Parotid gland (tissue), 1 donor: ENCODE measurements around a stretch of chr20.

- PRO-cap, result no peak
These were observed 129.6 kb downstream of the SULF2 start for GRCh38 chr20:47655512-47656242.

DNA sequence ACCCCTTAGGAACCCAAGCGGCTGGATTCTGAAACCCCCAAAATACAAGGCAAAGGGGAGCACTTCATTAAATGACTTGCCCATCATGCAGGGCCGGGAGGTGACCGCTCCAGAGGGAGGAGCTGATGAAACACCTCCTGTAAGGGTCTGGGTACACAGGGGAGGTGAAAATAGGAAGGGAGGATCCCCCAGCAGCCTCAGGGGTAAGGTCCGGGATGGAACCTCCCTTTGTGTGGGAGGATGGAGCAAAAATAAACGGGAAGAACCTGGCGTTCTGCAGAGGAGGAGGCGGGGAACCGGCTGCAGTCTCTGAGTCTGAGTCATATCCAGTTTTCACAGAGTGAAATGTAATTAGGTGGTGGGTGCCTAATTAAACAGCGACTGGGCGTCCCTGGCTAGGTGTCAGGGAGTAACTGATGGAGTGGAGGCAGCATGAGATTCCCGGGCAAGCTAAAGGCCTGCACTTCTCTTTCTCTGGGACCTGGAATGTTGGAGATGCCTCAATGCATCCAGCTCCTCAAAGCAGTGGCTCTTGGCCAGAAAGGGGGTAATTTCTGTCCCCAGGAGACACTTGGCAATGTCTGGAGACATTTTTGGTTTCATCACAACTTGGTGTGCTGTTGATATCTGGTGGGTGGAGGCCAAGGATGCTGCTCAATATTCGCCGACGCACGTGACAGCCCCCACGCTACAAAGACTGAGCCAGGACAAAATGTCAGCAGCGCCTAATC is 80.1 kb downstream of the SULF2 start:
- PRO-cap, result unidirectional peak, plus-strand start at position 272 of the sequence

- PRO-cap, result no peak
These were observed 71.4 kb downstream of the SULF2 start for GRCh38 chr20:47713754-47714442.

DNA sequence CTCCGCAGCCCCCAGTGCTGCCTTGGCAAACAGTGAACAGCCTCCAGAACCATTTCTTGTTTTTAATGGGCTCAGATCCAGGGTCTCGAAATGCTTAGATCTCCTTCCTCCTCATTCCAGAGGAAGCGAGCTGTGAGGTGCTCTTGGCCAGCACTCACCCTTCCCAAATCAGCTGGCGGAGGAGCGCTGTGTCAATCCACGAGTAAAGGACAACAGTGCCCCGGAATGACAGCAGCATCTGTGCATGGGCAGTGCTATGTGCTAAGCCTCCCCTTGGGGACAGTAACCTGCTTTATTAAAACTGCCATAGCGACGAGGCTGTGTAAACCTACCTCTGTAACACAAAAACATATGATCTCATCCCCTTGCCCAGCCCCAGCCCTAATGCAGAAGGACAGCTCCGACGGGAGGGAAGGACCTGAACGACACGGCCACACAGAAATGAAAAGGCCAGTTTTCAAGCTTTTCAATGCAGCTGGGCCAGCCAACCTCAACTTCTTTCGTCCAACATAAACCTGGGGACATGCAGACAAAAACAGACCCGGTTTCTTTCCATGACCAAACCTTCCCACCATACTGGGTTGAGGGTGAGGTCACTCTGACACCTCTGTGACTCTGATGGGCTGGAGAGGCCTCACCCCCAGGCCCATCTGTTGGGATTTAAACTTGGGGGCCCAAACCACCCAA is 43.3 kb downstream of the SULF2 start:
- PRO-cap, result no peak

DNA sequence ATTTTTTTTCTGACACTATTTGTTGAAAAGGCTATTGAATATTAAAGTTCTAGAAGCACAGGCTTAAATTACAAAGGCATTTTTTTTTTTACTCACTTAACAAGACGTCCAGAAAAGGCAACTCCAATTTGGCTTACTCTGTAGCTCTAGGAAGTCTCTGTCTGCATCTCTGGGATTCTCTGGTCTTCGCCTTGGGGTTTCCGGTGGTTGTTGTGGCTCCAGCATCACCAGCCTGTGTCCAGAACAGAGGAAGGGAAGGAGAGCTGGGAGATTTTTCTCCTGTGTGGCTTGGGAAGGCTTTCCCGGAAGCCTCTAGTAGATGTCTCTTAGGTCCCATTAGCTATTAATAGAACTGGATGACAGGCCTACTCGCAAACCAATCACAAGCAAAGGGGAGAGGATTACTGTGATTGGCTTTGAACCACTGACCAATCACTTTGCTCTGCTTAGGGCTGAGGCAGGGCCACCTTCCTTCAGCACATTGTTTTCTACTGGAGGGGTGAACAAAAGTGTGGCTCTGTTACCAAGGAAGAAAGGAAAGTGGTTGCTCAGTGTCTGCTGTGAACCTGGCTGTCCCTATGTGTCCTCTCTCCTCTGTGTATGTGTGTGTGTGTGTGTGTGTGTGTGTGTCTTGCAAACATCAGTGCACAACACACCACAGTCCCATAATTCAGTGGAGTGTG is 203.4 kb upstream of the SULF2 start:
- PRO-cap, result no peak

- PRO-cap, result no peak
These were observed 286.4 kb downstream of the PREX1 start for GRCh38 chr20:48541506-48541749.

DNA sequence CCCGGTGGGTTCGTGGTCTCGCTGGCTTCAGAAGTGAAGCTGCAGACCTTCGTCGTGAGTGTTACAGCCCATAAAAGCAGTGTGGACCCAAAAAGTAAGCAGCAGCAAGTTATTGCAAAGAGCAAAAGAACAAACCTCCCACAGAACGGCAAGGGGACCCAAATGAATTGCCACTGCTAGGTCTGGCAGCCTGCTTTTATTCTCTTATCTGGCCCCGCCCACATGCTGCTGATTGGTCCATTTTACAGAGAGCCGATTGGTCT is 264.4 kb downstream of the PREX1 start:
- PRO-cap, result no peak

DNA sequence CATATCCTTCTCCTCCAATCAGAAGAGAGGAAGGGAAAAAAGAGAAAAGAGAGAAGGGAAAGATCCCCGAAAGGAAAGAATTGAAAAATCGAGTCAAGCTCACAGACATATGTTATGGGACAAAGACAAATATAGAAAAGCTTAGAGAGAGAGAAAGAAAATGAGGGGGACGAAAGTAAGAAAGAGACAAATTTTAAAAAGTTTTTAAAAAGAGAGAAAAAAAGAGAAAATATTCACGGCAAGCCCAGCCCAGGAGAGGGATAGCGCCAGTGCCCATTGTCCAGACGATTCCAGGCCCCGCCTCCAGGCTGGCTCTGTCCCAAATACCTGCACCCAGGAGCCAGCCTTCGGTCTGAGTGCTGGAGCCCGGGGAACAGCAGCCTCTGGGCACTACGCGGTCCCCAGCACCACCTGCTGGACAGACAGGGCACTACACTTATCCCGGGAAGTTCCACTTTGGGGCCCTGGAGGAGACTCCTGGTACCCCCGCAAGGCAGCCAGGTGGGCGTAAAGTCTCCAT is 207.0 kb downstream of the PREX1 start:
- PRO-cap, result no peak

GRCh38 chr20:48659770-48660533 is 167.8 kb downstream of the PREX1 start:
- PRO-cap, result no peak

- PRO-cap, result no peak
These were observed 158.9 kb downstream of the PREX1 start for GRCh38 chr20:48668915-48669230.

- PRO-cap, result no peak
These were observed 145.2 kb downstream of the PREX1 start for GRCh38 chr20:48682355-48683180.

DNA sequence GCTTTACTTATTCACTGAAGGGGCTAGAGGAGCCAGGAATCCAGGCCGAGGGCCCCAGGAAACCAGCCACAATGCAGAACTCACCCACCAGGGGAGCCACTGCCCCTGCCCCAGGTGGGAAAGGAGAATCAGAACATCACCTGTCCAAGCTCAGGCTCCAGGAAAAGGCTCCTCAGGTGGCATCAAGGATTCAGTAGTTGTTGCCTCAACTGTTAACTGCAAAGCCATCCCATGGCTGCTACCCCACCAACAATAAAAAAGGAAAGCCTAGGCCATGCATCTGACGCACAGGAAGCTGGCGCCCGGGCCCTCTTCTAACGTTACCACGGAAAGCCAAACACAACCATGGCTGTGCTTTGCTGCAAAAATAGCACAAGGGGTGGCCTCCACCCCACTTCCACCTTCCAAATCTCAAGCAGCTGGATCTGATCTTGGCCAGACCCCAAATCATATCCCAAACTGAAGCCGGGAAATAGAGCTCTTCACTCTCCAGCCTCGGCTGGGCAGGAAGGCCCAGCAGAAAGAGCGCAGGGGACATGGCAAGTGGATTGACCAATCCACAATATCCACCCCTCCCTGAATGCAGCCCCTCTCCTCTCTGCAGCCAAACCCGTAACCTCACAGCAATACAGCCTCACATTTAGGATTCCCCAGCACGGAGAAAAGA is 120.9 kb downstream of the PREX1 start:
- PRO-cap, result no peak

DNA sequence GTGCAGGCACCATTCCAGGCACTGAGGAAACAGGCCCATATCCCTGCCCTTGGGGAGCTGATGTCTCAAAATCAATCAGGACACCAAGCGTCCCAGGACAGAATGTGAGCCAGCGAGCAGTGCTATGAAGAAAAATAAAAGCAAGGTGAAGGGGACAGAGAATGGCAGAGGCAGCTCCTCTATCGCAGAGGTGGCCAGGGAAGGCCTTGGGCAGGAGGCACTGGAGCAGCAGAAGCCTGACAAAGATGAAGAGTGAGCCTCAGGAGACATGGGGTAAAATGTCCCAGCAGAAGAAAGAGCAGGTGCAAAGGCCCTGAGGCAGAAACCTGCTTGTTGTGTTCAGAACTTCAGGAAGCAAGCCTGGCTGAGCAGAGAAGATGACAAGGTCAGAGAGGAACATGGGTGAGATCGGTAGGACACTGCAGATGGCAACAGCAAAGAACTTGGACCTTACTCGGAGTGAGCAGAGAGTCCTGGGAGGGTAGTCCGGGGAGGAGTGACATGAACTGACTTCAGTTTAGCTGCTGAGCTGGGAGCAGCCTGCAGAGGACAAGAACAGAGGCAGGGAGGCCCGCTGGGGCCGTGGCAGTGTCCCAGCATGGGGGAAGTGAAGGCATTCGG is 106.5 kb downstream of the PREX1 start:
- PRO-cap, result no peak

DNA sequence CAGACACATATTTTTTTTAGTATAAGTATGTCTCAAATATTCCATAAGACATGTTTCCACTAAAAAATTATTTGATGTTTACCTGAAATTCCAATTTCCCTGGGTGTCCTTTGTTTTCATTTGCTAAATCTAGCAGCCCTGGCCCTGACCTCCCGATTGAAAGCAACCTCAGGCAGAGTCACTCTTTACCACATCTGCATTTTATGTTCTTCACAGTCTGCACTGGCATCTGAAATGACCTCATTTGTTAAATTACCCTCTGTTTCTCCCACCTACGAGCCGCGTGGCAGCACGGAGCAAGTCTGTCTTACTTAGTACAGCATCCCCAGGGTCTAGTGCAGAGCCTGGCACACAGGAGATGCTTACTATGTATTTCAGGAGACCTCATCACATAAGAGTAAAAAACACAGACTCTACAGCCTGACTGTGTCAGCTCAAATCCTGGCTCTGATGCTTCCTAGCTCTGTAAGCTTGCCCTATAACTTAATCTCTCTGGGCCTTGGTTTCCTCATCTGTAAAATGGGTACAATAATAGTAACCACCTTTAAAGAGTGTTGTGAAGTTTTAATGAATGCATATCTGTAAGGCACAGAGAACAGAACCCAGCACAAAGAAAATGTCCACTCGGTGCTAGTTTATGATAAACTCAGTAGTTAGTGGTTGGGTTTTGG is 88.3 kb downstream of the PREX1 start:
- PRO-cap, result no peak

DNA sequence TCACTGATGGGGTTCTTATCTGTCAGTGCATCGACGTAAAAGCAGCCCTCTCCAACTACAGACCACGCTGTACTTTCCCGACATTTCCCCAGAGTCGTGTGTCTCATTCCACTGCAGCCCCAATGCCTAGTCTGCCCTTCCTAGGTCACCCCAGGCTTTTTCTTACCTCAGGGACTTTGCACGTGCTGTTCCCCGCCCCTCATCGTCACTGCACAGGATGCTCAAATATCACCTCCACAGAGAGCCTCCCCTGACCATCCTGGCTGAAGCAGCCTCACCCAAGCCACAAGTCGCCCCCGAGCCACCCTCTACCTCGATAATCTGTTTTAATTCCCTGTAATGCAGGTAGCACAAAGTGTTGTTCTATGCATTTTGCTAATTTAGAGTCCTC is 60.2 kb downstream of the PREX1 start:
- PRO-cap, result no peak

DNA sequence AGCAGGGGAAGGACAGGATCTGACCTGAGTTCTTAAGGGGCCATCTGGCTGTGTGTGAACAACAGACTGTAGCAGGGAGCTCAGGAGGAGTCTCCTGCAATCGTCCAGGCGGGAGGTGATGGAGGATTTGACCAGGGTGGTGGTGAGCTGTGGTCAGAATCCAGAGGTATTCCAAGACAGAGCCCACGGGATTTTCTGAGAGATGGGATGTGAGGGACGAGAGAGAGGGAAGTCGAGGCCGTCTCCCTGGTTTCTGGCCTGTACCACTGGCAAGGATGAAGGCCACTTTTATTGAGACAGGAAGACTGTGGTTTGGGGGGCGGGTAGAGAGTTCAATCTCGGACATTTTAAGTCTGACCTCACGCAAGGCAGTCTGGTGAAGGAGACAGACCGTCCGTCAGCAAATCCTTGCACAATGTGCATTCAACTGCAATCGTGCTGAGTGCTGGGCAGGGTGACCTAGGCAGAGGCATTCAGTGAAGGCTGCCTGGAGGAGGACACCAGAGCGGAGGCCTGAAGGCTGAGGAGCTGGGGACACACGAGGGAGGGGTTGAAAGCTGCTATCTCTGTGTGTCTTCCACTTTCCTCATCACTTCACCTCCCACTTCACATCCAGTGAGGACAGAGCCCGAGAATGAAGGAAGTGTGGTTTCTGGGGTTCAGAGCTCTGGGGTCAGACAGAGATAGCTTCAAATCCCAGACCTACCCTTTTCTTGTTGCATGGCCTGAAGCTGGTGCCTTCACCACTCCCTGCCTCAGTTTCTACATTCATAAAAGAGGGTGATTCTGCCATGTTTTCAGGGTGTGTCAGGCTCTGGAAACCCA is 53.8 kb downstream of the PREX1 start:
- PRO-cap, result no peak

DNA sequence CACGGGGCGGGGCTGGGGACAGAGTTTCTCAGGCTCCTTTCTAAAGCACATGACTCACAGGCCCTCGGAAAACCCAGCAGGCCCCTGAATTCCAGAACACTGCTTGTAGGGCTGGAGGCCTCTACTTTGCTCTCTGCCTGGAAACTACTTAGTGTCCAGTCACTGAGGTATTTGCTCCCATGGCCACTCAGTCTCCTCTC is 51.4 kb downstream of the PREX1 start:
- PRO-cap, result no peak

- PRO-cap, result no peak
These were observed 40.2 kb downstream of the PREX1 start for GRCh38 chr20:48787150-48788409.

GRCh38 chr20:48920983-48921104 is 667 bp upstream of the ARFGEF2 start:
- PRO-cap, result no peak

DNA sequence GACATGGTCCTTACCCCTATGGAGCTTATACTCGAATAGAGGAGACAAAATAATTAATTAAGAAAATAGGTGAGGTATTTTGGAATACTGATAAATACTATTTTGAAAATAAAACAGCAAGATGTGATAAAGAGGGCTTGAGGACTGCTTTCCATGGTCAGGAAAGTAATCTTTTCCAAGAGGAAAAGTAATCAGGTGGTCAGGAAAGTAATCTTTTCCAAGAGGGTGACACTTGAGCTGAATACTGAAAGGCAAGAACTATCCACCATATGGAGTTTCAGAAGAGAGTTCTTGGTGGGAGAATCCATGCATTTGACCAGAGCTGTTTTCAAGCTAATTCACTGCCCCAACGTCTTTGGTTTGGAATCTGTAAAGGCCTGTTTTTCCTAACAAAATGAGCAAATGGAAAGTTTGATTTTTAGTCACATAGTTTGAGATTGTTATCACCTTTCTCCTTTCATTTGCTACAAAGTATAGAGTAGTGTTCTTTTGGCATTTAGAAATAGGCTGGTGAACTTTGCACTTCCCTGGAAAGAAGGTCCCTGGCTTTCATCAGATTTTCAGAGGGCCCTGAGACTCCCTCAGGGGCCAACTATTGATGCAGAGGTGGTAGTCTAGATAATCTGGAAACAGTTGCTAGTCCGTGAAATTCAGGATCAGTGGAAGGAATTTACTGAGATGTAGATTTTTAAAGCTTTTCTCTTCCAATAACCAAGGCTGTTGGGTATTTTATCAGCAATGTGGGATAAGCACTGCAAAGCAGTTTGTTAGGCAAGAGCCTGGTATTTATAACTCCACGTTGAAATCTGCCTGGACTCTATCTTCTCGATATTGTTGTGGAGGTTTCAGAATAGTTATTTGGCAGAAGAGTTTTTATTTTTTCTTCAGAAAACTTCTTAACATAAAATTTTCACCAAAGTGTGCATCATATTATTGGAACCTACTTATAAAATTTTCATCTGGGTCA is 1.6 kb downstream of the ARFGEF2 start:
- PRO-cap, result no peak